Right lobe of liver (tissue), 4 donors: ENCODE measurements around a stretch of chr1.

DNA sequence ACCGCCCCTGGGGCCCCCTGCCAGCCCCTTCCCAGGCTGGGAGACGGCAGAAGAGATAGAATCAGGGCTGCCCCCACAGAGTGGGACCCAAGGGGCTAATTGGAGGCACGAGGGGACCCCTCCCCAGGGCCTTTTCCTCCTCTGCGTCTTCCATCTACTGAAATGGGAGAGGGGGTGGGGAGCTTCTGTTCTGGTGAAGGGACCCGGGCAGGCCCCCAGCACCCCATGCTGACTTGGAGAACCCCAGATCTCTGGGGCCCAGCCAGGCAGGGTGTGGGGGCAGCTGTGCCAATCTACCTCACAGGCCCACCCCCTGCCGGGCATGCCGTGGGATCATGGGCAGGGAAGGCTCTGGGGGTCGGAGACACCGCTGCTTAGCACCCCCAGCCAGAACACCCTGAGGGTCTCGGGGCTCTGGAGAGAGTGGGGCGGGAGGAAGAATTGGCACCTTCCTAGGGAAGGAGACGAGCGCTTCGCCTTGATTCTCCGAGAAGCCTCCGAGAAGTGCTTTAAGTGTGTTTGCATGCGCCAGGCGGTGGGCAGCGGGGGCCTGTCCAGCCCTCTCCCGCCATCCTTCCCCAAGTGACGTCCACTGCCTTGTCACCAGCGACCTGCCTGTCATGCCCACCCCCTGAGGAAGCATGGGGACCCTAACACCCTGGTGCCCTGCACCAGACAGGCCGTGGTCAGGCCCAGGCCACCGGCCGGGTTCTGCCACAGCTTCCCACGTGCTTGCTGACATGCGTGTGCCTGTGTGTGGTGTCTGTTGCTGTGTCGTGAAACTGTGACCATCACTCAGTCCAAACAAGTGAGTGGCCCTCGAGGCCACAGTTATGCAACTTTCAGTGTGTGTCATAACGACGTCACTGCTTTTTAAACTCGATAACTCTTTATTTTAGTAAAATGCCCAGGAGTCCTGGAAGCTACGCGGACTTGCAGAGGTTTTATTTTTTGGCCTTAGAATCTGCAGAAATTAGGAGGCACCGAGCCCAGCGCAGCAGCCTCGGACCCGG, 8.8 kb upstream of the CTRC start:
- PRO-cap, 4 experiments = peak in 3 of 4 experiments; most common plus-strand start position 910 of the sequence (in 3); most common minus-strand start position 784 of the sequence (in 3)
- RAMPAGE, long total RNA, 2 experiments = no peak in any of the 2 experiments

DNA sequence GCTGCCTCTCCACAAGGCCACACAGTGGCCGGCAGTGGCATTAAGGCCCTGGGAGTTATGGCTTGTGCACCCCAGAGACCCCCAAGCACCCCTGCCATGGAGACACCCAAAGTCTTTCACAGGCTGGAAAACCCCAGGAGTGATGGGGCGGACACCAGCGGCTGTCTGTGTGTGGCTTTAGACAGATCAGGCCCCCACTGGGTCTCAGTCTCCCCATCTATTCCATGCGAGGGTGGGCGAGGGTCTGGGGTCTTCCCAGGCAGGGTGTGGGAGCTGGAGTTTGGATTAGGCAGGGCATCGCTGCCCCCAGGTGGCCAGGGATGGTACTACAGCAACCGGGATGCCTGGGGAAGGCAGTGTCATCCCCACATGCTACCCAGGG, 7.2 kb upstream of the CTRC start:
- PRO-cap, 4 experiments = no peak in any of the 4 experiments
- RAMPAGE, long total RNA, 2 experiments = no peak in any of the 2 experiments

DNA sequence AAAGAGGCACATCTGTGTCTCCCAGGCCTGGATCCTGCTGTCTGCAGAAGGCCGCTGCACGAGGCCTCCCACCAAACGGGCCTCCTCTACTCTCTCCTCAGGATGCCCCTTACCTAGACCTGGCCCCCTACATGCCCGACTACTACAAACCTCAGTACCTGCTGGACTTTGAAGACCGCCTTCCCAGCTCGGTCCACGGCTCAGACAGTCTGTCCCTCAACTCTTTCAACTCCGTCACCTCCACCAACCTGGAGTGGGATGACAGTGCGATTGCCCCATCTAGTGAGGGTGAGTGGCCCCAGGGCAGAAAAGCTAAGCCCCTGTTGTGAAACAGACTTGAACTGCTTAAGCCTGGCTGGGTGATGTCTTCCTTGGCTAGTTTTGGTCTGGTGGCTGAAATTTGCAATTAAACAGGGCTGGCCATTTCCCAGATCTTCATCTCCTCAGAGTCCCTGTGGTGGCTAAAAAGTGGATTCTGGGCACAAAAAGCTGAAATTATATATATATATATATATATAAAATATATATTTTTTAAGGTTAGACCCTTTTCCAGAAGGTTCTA, 16.3 kb upstream of the SLC25A34 start:
- PRO-cap, 4 experiments = no peak in any of the 4 experiments
- RAMPAGE, long total RNA, 2 experiments = no peak in any of the 2 experiments

GRCh38 chr1:15747316-15747539, 4.9 kb downstream of the TMEM82 start:
- PRO-cap, 4 experiments = no peak in any of the 4 experiments
- RAMPAGE, long total RNA, 2 experiments = no peak in any of the 2 experiments

- PRO-cap, 4 experiments = peak in 1 of 4 experiments; most common plus-strand start chr1:15932307 (in 1)
- RAMPAGE, long total RNA, 2 experiments = no peak in any of the 2 experiments
Measured at GRCh38 chr1:15931527-15932587, 44.0 kb downstream of the ZBTB17 start.

GRCh38 chr1:15942756-15943474, 33.0 kb downstream of the ZBTB17 start:
- PRO-cap, 4 experiments = peak in 1 of 4 experiments; most common minus-strand start chr1:15943334 (in 1)
- RAMPAGE, long total RNA, 2 experiments = no peak in any of the 2 experiments

DNA sequence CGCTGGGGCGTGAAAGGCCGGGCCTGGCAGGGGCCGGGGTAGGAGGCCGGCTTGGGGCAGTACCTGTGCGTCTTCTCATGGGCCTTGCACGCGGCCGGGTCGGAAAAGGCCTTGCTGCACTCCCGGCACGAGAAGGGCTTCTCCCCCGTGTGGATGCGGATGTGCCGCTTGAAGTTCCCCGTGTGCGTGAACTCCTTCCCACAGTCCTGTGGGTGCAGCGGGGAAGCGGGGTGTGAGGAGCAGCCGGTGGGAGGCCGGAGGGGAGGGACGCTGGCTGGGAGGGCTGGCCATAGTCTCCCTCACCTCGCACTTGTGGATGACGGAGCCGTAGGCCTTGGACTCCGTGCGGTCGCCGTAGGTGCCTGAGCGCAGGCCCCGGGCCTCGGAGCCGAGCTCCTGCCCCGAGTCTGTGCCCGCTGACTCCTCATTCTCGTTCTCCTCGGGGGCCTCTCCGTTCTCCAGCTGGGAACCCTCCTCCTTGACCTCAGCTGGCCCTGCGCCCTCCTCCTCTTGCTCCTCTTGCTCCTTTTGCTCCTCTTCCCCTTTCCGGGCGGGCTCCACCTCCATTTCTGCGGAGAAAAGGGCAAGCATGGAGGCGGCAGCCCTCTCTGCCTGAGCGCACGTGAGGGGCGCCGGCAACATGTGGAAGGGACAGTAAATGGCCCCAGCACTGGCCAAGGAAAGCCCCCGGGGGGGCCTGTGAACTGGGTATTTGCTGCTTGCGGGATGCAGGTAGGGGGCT, 31.1 kb downstream of the ZBTB17 start:
- PRO-cap, 4 experiments = no peak in any of the 4 experiments
- RAMPAGE, long total RNA, 2 experiments = no peak in any of the 2 experiments

- PRO-cap, 4 experiments = peak in 1 of 4 experiments; most common plus-strand start chr1:15983181 (in 1)
- RAMPAGE, long total RNA, 2 experiments = no peak in any of the 2 experiments
Measured at GRCh38 chr1:15982783-15983302, 6.9 kb upstream of the ZBTB17 start.

DNA sequence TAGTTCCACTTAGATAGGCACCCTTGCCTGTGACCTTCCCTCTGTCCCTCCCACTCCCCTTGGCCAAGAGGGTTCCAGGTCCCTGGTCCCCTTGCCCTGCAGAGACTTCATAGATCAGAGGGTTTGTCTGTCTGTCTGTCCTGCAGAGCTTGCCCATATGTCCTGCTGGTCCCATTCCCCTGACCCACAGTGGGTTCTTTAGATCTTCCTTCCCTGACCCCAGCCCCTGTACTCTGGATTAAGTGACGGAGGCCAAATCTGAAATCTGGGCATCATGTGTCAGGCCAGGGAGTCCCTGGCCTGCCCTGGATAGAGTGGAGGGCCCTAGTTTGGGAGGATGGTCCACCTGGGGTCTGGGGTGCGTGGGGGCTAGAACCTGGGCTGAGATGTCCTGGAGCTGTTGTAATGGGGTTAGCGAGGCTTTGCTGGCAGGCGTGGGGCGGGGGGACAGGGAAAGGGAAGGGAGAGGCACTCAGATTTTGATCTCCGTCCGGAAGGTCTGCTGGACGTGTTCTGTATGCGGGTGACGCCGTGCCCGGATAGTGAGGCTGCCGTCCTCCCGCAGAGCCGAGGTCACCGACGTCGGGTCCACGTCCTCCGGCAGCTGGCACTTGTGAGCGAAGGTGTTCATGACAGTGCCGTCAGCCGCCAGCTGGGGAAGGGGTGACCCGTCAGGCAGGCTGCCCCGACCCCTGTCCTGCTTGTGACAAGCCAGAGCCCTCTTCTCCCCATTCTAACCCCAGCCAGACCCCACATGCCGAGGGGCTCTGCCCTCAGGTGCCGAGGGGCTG, 2.5 kb downstream of the HSPB7 start:
- PRO-cap, 4 experiments = no peak in any of the 4 experiments
- RAMPAGE, long total RNA, 2 experiments = no peak in any of the 2 experiments

DNA sequence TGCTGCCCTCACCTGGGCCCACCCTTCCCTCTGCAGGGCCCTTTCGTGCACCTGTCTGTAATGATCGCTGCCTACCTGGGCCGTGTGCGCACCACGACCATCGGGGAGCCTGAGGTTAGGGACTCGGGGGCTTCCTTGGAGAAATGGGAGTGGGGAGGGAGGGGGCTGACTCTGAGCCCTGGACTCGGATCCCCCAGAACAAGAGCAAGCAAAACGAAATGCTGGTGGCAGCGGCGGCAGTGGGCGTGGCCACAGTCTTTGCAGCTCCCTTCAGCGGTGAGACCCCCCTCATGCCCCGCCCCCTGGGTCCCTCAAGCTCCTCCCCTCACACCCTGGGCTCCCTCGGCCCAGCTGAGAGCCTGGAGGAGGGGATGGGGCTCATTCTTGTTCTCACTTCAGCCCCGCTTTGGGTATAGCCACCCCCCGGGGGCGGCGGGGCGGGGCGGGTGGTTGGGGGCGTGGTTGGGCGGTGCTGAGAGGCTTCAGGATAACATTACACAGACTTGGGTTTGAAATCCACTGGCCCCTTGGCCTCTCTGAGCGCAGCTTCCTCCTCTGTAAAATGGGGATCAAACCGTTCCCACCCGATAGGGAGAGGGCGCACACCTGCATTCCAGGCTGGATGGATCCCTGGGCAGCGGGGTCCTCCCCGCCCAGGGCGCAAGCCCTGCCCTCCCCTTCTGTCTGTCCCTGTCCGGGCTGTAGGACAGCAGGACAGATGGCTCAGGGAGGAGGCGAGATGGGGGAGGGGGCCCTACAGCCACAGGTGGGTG, 4.8 kb downstream of the CLCNKA start:
- PRO-cap, 4 experiments = no peak in any of the 4 experiments
- RAMPAGE, long total RNA, 2 experiments = no peak in any of the 2 experiments

DNA sequence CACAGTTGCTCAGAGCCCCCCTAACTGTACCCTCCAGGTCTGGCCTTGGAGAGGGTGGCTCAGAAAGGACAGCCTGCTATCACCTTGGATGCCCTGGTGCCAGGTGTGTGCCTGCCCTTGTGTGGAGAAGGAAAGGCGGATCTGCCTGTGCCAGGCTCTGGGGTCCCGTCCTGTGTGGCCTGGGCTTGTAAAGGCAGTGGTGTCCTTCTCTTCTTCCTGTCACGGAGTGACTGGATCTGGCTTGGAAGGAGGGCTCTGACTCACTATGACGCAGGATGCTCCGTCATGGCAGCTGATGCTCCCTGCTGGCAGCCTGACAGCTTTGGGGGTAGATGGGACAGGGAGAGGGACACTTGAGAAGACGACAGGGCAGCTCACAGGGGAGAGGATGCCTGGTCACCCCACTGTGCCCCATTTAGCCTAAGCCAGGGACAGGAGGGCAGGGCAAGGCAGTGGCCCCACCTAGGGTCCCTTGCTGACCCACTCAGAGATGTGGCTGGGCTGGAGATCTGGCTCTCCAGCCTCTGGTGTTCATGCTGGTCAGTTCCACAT, 2.6 kb upstream of the FAM131C start:
- PRO-cap, 4 experiments = peak in 3 of 4 experiments; most common plus-strand start position 331 of the sequence (in 1); most common minus-strand start position 228 of the sequence (in 3)
- RAMPAGE, long total RNA, 2 experiments = no peak in any of the 2 experiments

GRCh38 chr1:16141431-16142148, 14.3 kb downstream of the EPHA2 start:
- PRO-cap, 4 experiments = peak in 1 of 4 experiments; most common minus-strand start chr1:16141801 (in 1)
- RAMPAGE, long total RNA, 2 experiments = no peak in any of the 2 experiments

DNA sequence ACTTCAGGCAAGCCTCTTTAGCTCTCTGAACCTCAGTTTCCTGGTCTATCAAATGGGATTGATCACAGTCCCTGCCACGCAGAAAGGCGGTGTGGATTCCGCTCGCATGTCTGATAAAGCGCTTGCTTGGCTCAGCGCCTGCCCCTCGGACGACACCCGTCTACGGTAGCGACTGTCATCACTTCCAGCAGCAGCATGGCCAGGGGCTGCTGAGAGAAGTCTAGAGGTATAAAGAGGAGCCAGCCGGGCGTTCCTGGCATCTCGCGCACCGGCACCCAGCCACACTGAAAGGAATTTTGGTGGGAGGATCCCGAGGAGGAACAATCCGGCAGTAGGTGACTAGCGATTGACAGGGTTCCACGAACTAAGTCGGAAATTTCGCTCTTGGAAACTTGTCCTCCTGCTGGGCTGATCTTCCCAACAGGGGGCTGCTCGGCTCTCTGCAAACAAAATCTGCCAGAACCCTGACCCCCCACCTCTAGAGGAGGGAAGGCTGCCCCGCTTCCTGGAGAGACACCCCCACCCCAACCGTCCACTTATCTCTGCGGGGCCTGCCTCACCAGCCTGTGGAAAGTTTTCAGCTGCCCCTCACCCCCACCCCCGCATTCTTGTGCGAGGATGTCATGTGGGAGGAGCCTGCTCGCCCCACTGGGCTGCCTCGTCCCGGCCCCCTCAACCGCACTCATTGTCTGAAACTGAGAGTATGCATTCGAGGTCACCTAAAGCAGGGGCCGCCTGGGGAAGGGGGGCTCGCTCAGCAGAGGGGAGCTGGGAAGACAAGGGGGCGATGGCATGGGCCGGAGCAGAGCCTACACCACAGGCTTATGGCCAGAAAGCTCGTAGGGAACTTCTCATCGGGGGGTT, 9.8 kb downstream of the EPHA2 start:
- PRO-cap, 4 experiments = peak in 4 of 4 experiments; most common plus-strand start position 685 of the sequence (in 4); most common minus-strand start position 286 of the sequence (in 2)
- RAMPAGE, long total RNA, 2 experiments = no peak in any of the 2 experiments

DNA sequence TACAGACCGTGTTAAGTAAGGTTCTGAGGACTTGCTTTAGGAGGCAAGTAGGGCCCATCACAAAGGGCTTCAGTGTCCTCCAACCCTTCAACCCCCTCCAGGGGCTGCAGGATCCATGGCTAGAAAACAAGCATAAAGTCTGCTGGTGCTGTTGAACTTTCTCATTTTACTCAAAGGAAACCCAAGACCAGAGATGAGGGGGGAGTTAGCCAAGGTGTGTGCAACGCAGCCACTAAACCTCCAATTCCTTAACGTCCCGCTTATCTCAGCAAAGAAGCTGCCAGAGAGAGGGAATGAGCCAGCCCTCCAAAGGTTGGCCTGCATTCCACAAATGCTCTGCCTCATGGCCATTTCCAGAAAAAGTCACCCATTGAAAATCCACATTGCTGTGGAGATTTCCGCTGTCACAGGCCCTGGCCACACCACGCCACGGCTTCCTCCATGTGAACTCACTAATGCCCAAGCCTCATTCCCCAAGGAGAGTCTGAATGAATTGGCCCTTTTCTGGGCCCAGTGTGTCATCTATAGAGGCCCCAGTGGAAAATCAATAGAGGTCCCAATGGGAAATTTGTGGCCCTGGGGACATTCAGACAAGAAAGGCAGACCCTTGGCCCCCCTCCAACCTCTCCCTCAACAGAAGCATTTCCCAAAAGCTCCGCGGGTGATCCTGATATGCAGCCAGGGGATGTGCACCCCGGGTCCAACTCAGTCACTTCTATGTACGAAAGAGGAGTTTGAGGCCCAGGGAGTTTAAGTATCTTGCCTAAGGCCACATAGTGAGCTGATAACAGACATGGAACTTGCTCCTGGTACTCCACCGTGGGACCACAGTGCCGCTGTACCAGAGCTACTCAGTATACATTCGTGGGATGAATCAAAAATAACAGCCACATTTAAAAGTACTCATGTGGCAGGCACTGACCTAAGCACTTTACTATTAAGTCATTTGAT, 8.9 kb downstream of the EPHA2 start:
- PRO-cap, 4 experiments = peak in 2 of 4 experiments; most common minus-strand start position 712 of the sequence (in 1)
- RAMPAGE, long total RNA, 2 experiments = no peak in any of the 2 experiments

GRCh38 chr1:16153612-16154188, 2.2 kb downstream of the EPHA2 start:
- PRO-cap, 4 experiments = no peak in any of the 4 experiments
- RAMPAGE, long total RNA, 2 experiments = no peak in any of the 2 experiments

DNA sequence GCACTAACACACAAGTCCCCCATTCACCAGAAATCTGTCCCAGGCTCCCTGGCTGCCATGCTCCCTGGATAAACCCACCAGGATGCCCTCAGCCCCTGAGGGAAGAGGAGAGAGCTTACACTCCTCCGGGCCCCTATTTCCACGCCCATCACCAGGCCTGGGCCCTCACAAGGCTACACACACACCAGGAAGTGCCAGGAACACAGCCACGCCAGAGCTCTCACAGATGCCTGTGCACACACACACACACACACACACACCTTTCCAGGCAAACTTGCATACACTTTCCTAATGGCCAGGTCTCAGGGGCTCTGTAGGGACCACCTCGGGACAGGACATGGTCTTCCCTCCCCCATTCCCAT, 9.6 kb upstream of the EPHA2 start:
- PRO-cap, 4 experiments = no peak in any of the 4 experiments
- RAMPAGE, long total RNA, 2 experiments = no peak in any of the 2 experiments

DNA sequence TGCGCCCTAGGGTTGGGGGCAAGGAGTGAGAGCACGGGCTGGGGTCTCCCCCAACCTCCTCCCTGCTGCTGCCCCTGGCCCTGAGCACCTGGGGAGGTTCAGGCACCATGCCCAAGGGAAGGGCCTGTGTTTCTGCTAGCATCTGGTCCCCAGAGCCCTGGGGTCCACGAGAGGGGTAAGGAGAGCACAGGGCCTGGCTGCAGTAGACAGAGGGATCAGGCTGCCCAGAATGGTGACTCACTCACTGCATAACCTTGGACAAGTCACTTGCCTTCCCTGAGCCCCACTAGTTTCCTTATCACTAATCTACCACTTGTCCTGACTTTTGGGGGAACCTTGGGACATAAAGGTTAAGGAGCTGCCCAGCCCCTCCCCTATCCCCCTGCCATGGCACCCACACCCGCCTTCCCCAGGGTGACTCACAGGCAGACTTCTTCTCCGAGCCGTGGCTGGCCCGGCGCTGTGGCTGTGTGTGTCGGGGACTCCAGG, 4.2 kb downstream of the ARHGEF19 start:
- PRO-cap, 4 experiments = no peak in any of the 4 experiments
- RAMPAGE, long total RNA, 2 experiments = no peak in any of the 2 experiments

GRCh38 chr1:16286654-16287614, 50.0 kb upstream of the CPLANE2 start:
- PRO-cap, 4 experiments = no peak in any of the 4 experiments
- RAMPAGE, long total RNA, 2 experiments = no peak in any of the 2 experiments

DNA sequence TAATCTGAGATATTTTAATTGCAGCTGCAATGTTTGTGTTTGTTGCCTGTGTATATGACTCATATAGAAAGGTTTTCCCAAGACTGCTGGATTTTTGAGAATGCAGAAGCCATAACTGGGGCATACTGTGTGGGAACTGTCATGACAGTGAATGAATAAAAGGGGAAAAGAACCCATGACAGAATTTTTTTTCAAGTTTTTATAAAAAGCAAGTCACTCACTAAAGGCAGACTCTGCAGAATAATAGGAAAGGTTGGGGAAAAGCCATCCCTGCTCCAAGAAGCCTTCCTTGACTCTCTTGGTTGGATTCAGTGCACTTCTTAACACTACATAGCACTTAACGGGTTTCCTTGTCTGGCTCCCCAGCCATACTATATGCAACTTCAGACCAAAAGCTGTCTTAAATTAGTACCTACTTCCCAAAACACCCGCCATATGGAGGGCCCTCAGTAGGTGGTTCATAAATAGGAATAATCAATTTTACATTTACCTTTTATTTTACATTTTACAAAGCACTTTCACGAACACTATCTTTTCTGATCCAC, 3.2 kb downstream of the FBXO42 start:
- PRO-cap, 4 experiments = no peak in any of the 4 experiments
- RAMPAGE, long total RNA, 2 experiments = no peak in any of the 2 experiments

- PRO-cap, 4 experiments = no peak in any of the 4 experiments
- RAMPAGE, long total RNA, 2 experiments = no peak in any of the 2 experiments
Measured at GRCh38 chr1:16378544-16378816, 11.4 kb downstream of the SZRD1 start.